Colon Carcinoma Metastatic in the Lung (tissue), 2 donors: ENCODE data around the genes PRLH and ILKAP.

DNA sequence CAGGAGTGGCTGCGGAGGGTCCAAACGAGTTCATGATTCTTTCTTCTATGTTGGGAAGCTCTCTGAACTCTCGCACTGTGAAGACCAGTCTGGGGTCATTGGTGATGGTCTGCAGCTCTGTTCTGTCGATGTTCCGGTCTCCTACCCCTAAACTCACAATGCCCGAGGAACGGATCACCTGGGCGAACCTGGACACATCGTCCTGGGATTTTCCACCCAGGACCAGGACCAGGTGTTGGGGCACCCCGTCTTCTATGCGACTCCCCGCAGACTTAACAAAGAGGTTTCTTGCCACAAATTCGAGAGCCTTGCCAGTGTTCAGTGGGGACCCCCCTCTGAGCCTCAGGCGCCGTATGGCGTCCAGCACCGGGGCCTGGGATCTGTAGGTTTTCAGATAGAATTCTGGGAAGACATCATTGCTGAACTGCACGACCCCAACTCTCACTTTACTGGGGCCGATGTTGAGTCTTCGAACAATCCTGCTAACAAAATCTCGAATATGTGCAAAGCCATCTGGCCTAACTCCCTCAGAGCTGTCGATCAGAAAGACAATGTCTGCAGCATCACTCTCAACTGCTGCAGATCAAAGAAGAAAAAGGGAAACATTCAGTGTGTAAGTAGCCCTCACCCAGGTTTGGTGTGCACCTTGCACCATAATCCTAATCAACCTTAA lies 45.2 kb downstream of the COL6A3 start:
- PRO-cap, 2 experiments, result no peak in any of the 2 experiments

GRCh38 chr2:237383860-237384564 lies 30.0 kb downstream of the COL6A3 start:
- PRO-cap, 2 experiments, result no peak in any of the 2 experiments

DNA sequence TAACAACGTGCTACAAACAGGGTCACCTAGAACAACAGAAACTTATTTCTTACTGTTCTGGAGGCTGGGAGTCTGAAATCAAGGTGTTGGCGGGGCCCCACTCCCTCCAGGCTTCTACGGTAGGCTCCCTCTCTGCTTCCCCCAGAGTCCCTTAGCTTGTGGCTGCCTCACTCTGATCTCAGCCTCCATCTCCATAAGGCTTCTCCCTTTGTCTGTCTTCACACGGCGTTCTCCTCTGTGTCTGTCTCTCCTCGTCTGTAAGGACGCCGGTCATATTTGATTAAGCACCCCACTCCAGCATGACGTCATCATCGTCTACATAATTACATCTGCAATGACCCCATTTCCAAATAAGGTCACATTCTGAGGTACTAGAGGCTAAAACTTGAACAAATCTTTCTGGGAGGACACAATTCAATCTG lies 8.3 kb upstream of the COL6A3 start:
- PRO-cap, 2 experiments, result no peak in any of the 2 experiments

GRCh38 chr2:237514269-237515548 lies 27.7 kb downstream of the MLPH start:
- PRO-cap, 2 experiments, result no peak in any of the 2 experiments

DNA sequence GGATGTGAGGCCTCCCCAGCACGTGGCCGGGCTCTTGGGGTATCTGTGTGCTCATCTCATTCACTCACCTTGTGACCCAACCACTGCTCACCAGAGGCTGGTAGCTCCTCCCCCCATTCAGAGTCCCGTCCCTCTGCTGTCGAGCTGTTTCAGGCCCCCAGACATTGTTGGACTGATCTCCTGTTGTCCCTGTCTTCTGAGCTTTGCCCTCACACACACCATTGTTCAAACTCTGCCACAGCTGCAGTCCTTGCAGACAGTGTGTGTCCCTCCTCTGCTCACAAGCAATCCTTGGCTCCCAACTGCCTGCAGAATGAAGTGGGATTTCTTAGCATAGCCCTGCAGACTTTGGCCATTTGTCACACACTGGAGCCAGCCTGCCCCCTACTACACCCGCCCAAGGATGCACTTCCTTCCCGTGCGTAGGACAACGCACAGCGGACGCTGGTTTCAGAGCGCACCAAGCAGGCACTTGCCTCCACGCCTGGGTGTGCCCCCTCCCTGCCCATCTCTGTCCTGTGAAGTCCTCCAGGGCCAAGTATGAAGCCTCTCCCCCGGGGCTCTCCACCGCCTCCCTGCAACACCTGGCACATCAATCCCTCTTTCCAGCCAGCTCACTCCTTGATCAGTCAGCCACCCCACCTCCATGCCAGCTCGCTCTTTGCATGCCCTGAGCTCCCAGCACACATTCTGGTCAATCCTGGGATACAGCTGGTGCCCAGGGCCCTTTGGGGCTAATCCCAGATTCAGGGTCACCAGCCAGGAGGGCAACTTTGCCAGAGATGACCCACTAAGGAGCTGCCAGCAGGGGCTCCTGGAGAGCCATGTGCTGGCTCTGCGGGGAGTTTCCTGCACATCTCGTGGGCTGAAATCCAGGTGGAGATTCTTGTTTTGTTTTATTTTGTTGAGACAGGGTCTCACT lies 16.5 kb upstream of the PRLH start:
- PRO-cap, 2 experiments, result no peak in any of the 2 experiments

DNA sequence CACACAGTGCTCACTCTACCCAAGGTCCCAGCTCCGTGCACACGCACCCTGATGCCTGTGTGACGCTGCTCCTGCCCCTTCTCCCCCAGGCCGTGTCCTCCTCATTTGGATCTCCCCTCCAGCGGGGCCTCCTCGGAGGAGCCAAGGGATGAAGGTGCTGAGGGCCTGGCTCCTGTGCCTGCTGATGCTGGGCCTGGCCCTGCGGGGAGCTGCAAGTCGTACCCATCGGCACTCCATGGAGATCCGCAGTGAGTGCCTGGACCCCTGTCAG lies at the start of gene PRLH:
Gene PRLH, plus strand, starts transcription at position 149 of the 271 bp plus-strand sequence.
- PRO-cap, 2 experiments, result no peak in any of the 2 experiments

DNA sequence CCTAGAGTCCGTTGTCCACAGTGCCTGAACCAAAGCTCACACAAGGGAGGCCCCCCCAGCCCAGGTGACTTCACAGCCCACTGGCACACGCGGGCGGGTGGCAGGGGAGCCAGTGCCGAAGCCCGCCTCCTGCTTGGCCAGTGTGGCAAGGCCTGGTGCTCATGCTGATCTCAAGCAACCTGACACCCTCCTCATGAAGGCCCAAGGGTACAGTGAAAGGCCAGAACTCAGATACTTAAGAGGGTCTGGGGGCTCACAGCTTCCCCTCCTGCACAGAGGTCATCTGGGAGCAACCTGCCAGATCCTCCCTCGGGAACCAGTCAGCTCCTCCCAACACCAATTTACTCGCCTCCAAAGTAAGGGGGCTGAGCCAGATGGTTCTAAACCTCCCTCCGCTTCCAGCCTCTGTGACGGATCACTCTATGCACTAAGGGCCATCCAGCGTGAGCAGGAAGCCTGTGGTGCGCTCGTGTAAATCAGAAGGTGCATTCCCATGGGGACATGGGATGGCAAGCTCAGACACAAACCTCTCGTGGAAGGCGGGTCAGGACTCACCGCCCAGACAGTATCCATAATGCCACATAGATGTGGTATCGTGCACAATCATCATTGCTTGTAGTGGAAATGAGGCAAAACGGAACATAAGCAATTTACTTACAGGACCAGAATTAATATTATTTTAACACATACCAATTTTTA lies 3.3 kb upstream of the RAB17 start:
- PRO-cap, 2 experiments, result no peak in any of the 2 experiments

DNA sequence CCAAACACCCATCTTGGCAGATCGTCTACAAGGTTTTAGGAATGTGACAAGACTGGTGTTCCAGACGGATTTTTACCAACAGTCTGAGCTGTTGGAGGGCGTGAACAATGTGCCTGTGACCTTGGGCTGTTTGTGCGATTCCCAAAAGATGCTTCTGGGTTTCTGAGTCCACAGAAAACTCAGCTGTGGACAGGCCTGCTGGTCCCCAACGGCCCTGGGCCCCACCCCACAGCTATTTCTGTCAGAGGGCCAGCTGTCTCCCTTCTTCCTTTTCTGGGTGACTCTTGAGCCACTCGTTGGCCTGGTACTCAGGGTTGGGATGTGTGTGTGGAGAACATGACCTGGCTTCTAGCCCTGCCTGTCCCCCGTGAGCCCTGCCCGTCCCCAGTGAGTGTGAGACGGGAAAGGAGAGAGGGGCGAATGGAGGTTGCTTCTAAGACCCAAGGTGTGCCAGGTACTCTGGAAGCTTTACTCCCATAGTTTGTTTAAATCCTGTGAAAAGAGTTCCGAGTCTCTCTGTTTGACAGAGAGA lies 5.9 kb downstream of the LRRFIP1 start:
- PRO-cap, 2 experiments, result no peak in any of the 2 experiments

DNA sequence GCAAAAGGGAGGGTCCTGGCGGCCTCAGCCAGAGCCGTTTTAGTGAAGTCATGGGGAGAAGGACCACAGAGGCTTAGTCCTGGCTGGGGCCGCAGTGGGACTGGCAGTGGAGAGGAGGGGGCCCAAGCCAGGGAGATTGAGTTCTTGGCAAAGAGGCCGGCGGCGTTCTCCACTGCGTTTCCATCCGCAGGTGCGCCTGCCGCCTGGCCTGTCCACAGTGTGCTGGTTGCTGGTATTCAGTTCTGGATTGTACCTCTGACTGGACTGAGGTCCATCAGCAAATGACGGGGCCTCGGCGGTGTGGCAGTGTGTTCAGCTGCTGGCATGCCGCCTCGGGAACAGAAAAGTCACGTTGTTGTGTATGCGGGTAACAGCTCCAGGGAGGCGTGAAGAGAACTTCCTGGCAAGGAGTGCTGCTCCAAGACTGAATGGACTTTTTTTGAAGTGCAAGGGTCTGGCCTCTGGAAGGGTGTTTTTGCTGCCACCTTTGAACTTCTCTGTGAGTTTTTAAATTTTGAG lies 36.8 kb downstream of the LRRFIP1 start:
- PRO-cap, 2 experiments, result no peak in any of the 2 experiments

GRCh38 chr2:237674368-237675381 lies 47.3 kb downstream of the LRRFIP1 start:
- PRO-cap, 2 experiments, result peak in 2 of 2 experiments; most common plus-strand start chr2:237675096 (in 2); most common minus-strand start chr2:237674902 (in 2)

- PRO-cap, 2 experiments, result no peak in any of the 2 experiments
Measured at GRCh38 chr2:237735767-237736068, 62.9 kb upstream of the RBM44 start.

DNA sequence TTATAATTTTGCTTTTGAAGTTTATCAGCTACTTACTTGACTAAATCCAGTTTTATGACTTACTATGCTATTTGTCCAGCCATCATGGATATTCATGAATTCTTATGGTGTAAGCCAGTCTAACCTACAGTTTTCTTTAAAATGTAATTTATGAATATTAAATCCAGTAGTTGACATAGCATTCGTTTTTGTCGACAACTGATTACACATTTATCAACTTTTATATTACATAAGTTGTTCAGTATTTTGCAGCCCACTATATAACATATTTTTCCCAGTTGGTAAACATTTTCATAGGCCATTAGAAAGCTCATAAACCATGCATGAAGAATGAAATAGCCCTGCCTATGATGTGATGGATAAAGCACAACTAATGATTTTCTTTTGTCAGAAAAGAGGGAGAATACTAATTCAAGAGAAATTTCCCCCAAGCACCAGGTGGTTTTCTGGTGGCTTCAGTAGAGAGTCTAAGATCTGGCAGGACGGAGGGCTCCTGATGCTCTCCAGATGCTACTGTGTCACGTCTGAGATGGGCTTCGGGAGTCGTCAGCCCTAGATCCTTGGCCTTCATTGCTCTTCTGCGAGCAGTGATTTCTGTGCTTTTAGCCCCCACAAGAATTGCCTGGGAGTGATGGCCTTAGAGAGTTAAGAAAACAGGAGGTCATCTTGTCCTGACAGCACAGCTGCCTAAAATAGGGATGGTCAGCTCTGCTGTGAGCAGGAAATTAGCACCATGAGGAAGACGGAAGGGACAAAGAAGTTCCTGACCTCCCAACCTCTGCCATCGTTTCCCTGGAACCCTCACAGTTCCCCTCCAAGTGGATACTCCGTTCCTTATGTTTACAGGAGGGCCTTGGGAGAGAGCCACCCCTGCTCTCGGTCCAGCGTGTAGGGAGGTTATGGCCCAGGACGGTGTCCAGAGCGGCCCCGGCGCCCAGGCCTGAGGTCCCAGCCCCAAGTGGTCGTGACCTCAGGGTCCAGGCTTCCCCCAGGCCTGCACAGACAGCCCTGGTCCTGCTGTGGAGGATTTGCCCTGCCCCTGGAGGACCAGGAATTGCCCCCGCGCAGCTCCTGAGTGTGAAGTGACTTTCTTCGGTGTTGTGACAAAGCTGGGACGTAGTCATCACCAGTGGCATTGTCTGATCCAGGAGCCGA lies 62.1 kb upstream of the RBM44 start:
- PRO-cap, 2 experiments, result no peak in any of the 2 experiments

DNA sequence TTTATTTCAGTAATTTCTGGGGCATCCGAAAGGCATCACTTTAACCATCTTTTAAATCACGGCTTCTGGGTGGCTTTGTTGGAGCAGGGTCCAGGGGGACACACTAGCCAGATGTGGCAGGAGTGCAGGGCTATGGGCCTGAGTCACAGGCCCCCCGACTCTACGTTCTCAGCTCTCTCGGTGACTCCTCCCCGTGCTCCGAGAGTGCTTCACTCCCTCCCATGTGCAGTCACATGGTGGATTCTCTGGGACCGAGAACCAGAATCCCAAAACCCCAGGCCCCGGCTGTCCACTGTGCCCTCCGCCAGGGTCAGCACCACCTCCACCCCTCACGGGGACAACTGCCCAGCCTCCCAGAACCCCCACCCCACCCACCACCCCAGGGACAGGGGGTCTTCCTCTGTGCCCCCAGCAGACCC lies 4.2 kb downstream of the RAMP1 start:
- PRO-cap, 2 experiments, result no peak in any of the 2 experiments

DNA sequence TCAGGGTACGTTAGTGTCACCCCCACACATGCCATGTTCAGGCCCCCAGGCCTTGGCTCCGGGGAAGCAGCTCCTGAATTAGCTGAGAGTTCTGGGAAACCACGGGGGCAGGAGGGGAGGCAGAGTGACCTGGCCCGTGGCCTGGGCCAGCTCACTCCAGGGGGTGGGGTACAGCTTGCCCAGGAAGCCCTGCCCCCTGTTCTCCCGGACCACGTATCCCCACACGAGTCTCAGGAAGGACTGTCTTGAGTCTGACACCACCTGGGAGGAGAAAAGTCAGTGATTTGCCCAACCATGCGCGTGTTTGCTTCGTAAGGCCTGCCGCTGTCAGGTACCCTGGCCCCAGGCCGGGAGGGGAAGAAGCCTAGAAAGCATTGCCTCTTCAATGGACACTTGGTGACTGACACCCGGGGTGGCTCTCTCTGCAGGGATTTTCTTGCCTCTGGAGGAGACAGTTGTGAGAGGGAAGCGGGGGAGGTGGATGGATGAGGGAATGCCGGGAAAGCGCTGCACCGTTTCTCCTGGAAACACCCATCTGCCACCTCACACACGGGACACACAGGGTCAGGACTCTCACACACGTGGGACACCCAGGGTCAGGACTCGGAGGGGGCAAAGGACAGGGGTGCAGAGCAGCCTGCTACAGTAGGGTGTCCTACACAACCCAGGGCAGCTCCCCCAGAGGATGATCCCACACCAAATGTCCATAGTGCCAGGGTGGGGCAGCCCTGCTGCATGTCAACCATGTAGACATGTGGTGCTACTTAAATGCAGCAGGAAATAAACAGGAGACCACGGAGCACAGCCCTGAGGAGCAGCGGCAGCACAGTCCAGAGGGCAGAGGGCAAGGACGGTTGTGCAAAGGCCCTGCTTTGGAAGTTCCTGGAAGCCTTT lies 4.8 kb downstream of the RAMP1 start:
- PRO-cap, 2 experiments, result no peak in any of the 2 experiments

- PRO-cap, 2 experiments, result no peak in any of the 2 experiments
Measured at GRCh38 chr2:237885520-237885846, 26.1 kb downstream of the RAMP1 start.

- PRO-cap, 2 experiments, result no peak in any of the 2 experiments
Measured at GRCh38 chr2:237894465-237895037, 35.1 kb downstream of the RAMP1 start.

DNA sequence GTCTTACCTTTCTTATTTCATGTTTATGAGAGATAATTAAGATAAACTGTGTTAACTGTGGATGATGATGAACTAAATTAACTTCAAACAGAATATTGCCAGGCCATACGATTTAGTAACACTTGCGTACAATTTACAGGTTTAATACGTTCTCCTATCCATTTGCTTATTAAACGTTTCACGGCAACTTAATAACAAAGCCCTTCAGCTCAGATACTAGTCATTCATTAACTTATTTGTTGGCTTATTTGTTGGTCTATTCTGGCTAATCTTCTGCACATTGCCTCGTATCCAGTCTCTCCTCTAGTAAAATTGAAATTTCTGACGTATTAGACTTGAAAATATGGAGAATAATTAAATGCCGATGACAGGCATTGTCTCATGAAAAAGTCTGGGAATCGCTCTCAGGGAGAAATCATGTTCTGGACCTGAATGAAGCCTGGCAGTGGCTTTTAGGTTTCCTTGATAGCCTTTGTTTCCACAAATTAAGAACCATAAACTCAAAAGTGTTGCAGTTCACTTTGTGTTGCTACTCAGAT lies 4.3 kb downstream of the SCLY start:
- PRO-cap, 2 experiments, result no peak in any of the 2 experiments

DNA sequence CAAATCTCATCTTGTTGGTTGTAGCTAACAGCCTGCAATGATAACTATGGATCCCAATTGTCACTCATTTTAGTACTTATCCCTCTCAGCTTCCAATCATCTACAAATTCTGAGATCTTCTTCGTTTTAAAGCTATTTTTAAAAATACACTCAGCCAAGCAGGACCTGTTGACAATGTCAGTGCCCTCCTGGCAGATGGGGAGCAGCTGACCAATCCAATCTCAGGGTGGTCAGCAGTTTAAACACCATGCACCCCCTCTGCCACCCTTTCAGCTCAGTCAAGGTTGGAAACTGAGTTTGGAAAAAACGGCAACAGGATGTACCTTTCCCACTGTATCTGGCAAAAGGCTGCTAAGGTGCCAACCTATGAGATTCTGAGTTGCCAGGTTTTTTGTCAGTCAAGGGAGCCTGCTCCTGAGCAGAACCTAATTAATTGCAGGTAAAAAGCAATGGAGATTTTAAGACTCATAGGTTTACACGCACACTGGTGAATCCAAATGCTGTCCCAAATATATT lies 2.2 kb downstream of the ILKAP start:
- PRO-cap, 2 experiments, result no peak in any of the 2 experiments

GRCh38 chr2:238203426-238204597 lies at the start of gene ILKAP:
Gene ILKAP, minus strand, starts transcription at chr2:238203695.
- PRO-cap, 2 experiments, result peak in 2 of 2 experiments; most common plus-strand start chr2:238203789 (in 1); most common minus-strand start chr2:238203684 (in 1)

DNA sequence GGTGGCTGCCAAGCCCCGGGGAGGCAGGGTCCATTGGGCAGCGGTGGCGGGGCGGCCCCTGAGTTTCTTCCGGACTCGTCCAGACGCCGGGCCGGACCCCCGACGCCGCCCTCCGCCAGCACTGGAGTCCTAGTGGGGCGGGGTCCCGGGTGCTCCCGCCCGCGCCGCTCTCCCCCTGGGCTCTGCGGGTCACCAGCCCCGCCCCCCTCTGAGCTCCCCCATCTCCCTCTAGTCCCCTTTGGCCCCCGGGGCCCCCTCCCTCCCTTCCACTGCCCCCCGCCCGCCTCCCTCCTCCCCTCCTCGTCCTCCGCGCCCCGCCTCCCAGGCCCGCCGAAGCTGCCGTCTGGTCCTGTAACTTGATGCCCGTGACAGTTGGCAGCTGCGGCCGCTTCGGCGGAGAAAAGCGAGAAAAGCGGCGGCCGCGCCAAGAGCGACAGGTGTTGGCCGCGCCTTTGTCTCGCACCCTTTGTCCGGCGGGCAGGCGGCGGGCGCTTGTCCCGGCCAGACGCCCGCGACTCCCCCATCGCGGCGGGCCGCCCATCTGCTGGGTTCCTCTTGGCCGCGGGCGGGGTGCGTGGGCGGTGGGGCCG lies 798 bp upstream of the HES6 start:
- PRO-cap, 2 experiments, result no peak in any of the 2 experiments